Colon Carcinoma Metastatic in the Brain (tissue), 2 donors: Measurements from ENCODE around the gene ITGB1BP1.

DNA sequence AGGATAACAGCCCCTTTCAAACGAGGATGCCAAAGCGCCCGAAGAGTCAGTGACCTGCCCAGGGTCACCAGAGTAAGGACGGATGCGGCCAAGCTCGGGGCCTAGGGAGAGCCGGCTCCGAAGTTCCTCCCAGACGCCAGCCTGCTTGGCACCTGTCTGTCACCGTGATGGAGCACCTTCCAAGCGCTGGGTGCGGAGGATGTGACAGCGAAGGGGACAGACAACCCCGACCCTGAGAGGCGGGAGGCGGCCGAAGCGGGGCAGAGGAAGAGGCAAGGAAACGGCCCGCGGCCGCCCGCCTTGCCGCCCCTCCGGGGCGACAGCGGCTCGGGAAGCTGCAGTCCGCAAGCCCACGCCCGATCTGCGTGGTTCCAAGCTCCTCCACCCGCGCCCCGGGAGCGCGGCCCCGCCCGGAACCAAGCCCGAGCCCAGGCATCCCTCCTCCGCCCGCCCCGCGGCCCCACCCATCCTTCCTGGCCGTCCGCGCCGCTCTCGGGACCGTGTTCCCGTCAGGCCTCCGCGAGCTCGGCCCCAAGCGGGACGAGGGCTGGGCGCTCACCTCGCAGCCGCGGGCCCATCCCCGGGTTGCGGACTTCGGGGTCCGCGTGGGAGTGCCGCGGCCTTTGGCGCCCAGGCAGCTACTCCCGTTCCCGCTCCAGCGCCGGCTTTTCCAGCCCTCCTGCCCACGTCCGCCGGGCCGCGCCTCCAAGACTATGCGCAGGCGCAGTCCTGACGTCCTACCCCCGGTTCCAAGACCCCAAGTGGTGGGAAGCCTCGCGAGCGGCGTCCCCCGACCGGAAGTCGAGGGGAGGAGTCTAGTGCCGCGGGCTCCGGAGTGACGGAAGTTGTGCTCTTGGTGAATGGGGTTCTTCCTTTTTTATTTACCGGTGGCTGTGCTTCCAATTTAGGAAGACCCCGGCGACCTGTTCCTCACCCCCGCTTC is at the start of gene ITGB1BP1:
TSS of gene ITGB1BP1 (minus strand) at position 715 of the 943 bp plus-strand sequence.
- PRO-cap, 2 experiments = peak in 2 of 2 experiments; most common plus-strand start position 818 of the sequence (in 2); most common minus-strand start position 363 of the sequence (in 1)

GRCh38 chr2:9474663-9475531 is 546 bp downstream of the IAH1 start:
- PRO-cap, 2 experiments = peak in 2 of 2 experiments; most common plus-strand start chr2:9474873 (in 1); most common minus-strand start chr2:9474972 (in 1)

- PRO-cap, 2 experiments = no peak in any of the 2 experiments
Measured at GRCh38 chr2:9527576-9527944, 28.1 kb downstream of the ADAM17 start.

GRCh38 chr2:9548248-9549055 is 7.2 kb downstream of the ADAM17 start:
- PRO-cap, 2 experiments = no peak in any of the 2 experiments

DNA sequence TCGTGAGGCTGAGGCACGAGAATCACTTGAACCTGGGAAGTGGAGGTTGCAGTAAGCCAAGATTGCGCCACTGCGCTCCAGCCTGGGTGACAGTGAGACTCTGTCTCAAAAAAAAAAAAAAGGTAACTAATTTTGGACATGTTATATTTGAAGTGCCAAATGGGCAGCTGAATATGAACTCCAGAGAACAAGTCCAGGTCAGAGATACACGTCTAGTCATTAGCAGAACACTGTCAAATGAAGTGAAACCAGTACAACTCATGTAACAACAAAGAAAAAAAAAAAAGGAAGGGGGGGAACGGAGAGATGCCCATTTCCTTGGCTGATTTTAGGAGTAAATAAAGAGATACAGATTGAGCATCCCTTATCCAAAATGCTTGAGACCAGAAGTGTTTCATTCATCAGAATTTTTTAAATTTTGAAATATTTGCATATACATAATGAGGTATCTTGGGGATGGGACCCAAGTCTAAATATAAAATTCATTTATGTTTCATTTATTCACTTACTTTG is 4.6 kb downstream of the ADAM17 start:
- PRO-cap, 2 experiments = no peak in any of the 2 experiments

DNA sequence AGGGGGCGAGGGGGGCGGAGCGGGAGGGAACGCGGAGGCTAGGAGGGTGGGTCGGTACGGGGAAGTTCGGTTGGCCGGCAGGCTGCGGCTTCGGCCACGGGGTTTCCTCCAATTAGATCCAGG is 191 bp upstream of the YWHAQ start:
- PRO-cap, 2 experiments = peak in 1 of 2 experiments; most common plus-strand start position 62 of the sequence (in 1)

DNA sequence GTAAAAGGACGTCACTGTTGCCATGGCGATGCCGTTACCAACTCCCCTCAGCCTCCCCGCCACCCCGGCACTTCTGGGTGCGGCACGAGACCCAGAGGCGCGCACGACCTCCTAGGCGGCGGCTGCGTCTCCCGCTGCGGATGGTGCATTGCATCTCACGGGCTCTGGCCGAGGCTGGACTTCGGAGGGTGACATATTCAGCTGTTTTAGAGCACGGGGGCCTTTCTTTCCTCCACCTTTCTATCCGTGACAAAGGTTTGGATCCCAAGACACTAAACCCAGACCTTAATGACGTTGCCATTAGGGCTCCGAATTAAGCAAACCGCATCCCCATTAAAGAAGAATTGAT is 427 bp upstream of the YWHAQ start:
- PRO-cap, 2 experiments = peak in 1 of 2 experiments; most common plus-strand start position 94 of the sequence (in 1)

DNA sequence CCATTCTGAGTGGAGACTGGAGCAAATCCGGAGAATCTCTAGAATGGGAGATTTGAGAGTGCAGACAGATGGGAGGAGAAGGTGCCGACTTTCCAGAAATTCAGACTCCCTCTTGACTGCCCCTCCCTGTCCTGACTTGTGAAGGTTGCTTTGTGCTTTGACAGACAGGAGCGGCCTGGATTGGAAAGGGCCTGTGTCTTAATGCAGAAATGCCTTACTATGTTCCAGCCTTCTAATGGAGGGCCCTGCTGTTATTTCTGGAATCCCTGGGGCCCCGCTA is 1.4 kb upstream of the YWHAQ start:
- PRO-cap, 2 experiments = no peak in any of the 2 experiments

GRCh38 chr2:9712288-9712487 is 81.4 kb upstream of the YWHAQ start:
- PRO-cap, 2 experiments = no peak in any of the 2 experiments

GRCh38 chr2:9754033-9754566 is 89.2 kb upstream of the TAF1B start:
- PRO-cap, 2 experiments = peak in 1 of 2 experiments; most common minus-strand start chr2:9754415 (in 1)

GRCh38 chr2:9771478-9772138 is 71.7 kb upstream of the TAF1B start:
- PRO-cap, 2 experiments = no peak in any of the 2 experiments

GRCh38 chr2:9799569-9800354 is 43.5 kb upstream of the TAF1B start:
- PRO-cap, 2 experiments = peak in 1 of 2 experiments; most common plus-strand start chr2:9799870 (in 1); most common minus-strand start chr2:9799761 (in 1)

DNA sequence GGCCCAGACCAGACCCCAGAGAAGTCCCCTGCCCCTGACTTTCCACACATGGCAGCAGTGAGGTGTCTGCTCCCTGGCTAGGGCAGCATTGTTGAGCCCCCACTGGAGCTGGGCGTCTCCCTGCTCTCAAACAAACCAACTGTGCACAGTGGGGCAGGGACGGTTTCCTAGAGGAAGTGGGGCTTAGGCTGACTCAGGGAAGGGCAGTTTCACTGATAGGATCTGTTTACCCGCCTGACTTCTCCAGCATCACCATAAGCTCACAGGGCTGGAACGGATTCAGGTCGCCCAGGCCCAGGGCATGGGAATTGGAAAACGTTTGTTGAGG is 30.9 kb upstream of the TAF1B start:
- PRO-cap, 2 experiments = no peak in any of the 2 experiments

DNA sequence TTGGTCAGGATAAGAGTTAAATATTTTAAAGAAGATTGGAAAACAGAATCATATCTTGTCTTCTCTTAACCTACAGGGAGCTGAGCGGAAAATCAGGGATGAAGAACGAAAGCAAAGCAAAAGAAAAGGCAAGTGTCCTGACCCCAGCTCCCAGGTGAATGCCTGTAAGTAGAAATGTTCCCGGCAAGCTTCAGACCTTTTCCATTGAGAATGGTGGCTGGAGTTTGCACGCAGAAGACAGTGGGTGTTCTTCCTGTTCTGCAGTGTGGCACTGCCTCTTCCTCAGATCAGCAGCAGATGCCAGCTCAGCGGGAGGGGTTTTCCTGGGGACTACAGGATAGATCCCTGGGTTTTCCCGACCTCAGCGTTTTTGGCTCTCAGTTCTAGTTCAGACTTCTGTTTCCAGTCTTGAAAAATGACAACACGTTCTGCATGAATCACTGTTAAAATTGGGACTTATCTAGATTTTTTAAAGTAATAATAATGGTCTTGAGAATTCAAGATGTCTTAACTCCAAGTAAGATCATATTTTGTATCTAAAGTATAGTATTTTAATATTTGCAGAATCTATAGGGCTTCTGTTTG is 39.2 kb downstream of the GRHL1 start:
- PRO-cap, 2 experiments = no peak in any of the 2 experiments

- PRO-cap, 2 experiments = no peak in any of the 2 experiments
Measured at GRCh38 chr2:10044120-10044679, 850 bp downstream of the KLF11 start.

DNA sequence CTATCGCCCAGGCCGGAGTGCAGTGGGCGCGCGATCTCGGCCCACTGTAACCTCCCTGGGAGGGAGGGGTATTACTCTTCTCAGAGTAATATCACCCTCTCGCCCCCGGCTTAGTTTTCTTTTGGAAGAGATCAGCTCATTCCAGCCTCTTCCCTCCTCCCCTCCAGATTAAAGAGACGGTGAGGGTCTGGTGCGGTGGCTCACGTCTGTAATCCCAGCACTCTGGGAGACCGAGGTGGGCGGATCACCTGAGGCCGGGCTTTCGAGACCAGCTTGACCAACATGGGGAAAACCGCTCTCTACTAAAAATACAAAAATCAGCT is 1.3 kb downstream of the KLF11 start:
- PRO-cap, 2 experiments = no peak in any of the 2 experiments

DNA sequence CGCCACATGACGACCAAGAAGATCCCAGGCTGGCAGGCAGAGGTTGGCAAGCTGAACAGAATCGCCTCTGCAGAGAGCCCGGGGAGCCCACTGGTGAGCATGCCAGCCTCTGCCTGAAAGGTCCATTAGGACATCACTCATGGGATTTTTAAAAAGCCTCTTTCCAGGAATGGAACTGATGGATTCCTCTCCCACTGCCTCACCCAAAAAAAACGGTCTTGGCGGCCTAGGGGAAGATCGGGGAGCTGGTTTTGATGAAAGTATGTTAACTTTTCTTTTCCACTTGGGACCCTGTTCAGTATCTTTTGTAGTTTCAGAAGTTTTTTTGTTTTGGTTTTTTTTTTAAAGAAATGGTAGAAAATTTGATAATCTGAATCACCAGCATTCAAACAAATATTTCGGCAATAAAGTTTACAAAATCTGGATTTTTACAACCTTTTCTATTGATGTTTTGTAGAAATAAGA is 9.1 kb downstream of the KLF11 start:
- PRO-cap, 2 experiments = no peak in any of the 2 experiments

- PRO-cap, 2 experiments = no peak in any of the 2 experiments
Measured at GRCh38 chr2:10078726-10079197, 1.4 kb downstream of the CYS1 start.

DNA sequence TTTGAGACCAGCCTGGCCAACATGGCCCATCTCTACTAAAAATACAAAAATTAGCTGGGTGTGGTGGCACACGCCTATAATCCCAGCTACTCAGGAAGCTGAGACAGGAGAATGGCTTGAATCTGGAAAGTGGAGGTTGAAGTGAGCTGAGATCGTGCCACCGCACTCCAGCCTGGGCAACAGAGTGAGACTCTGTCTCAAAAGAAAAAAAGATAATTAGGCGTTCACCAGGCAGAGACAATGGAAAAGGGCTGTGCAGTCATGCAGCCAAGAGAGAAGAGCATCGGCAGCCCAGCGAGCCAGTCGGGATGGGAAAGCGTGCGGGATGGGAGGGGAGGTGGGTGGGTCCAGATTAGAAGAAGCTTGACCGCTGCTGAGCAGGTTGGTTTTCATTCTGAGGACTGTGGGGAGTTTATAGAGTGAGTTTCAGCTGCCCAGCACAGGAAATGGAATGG is 14.9 kb upstream of the CYS1 start:
- PRO-cap, 2 experiments = no peak in any of the 2 experiments

GRCh38 chr2:10333099-10333527 is 30.4 kb downstream of the HPCAL1 start:
- PRO-cap, 2 experiments = no peak in any of the 2 experiments